ENCODE results near the genes CT47A2, GLUD2 and ACTRT1.

- PRO-cap = no peak
- RRBS = 5% methylated on average over 27 of the region's 47 CpGs
Measured at GRCh38 chrX:119758653-119759099, 288 bp downstream of the SOWAHD start.

DNA sequence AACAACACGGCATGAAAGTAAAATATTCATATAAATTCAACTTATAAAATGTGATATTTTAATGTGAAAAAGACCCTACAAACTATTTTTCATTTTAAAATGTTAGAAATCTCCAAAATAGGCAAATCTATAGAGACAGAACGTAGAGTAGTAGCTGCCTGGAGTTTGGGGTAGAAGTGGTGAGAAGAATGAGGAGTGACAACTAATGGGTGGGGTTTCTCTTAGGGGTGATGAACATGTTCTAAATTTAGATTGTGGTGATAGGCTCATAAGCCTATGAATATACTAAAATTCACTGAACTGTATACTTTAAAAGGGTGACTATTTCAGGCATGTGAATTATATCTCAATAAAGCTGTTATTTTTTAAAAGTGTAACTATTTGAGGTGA, 7.3 kb downstream of the UPF3B start:
- PRO-cap = no peak
- RRBS = no CpG with 5 or more reads among the region's 2 CpGs

DNA sequence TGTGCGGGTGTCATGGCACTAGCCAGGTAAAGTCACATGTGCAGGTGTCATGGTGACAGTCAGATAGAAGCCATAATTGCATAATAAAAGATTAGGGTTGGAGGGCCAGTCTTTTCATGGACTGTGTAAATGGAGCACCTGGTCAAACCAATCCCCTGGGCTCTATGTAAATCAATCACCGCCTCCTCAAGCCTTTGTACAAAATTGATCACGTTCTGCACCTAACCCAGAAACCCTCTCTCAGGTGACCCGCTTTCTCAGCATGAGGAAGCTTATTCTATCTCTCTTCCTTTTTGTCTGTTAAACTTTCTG, 18.0 kb upstream of the RHOXF2 start:
- PRO-cap = no peak
- RRBS = no CpG with 5 or more reads among the region's 4 CpGs

DNA sequence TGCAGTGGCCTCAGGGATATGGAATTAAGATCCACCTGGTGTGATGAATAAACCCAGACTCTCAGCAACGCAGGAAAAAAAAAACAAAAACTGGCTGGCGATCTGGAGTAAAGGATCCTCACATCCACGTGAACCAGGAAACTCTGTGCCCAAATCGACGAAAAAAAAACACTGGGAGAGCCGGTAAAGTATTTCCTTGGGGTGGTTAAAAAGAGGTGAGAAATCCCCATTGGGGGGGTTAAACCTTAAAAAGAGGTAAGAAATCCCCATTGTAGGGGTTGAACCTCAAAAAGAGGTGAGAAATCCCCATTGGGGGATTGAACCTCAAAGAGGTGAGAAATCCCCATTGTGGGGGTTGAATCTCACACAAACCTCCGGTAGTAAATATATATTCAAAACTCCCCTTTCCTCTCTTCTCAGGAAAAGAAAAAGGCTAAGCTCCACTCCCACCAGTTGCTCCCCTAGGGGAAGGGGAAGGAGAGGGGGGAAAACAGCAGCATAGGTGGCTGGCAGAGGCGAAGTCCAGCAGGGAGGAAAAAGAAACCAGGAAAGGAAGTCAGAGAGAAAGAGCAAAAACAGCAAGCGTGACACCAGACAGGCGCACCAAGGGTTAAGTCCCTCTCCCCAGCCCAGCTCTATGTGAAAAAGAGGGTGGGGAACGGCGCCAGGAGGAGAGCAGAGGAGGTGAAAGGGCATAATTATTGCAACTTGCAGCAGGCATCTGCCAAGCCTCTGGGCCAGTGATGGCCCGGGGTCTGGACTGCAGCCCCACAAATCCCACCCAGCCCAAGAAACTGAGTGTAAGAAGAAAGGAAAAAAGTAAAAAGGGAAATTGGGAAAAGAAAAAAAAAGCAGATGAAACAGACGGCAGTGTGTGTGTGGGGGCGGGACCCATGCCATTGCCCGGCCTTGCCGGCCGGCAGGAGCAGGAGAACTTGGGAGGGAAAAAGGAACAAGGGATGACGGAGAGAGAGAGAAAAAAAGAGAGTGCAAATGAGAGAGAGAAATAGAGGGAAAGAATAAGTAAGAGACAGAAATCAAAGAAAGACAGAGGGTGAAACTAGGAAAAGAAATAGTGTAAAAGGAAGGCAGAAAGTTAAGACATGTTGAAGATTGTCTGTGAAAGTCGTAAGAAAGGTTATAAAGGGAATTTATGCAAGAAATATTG, 14.3 kb upstream of the RHOXF2 start:
- PRO-cap = no peak
- RRBS = no CpG with 5 or more reads among the region's 20 CpGs

- PRO-cap = no peak
- RRBS = no CpG with 5 or more reads among the region's 5 CpGs
Measured at GRCh38 chrX:120980848-120981095, at the start of gene CT47A2. CT47A2 (minus strand) TSS chrX:120980928.

- PRO-cap = no peak
- RRBS = 83% methylated on average over 11 of the region's 49 CpGs
Measured at GRCh38 chrX:121047320-121047811, at the start of gene GLUD2. GLUD2 (plus strand) TSS chrX:121047610.

- PRO-cap = no peak
- RRBS = no CpG with 5 or more reads among the region's 1 CpG
Measured at GRCh38 chrX:121377089-121377289, 329.6 kb downstream of the GLUD2 start.

- PRO-cap = no peak
- RRBS = no CpG with 5 or more reads among the region's 4 CpGs
Measured at GRCh38 chrX:123622628-123622981, 110.2 kb downstream of the THOC2 start.

DNA sequence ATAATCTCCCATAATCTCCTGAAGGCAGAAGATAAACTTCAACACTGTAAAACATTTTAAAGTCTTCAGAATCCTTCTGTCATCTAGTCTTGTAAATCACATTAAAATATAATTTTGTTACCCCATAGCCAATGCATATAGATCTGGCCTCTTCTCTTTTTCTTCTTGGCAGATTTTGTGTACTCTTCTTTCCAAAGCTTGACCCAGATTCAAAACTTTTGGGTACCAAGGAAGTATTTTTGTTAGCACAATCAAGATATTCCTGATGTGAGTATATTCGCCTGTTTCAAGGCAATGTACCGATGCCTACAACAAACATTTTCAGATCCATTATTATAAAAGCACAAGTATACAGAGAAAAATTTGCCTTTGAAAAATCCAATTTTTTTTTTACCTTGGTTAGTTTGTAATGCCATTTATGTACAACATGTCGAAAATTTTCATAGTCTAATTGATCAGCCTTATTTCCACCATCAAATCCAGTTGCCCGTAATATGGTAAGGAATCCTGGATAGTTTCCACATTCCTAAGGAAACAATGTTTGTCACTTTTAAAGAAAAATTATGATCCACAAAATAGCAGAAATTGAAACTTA, 109.1 kb downstream of the THOC2 start:
- PRO-cap = no peak
- RRBS = no CpG with 5 or more reads among the region's 4 CpGs

- PRO-cap = bidirectional peak, plus-strand start at chrX:123963259, minus-strand start at chrX:123963184
- RRBS = no CpG with 5 or more reads among the region's 33 CpGs
Measured at GRCh38 chrX:123962619-123963938, 1.6 kb downstream of the STAG2 start.

DNA sequence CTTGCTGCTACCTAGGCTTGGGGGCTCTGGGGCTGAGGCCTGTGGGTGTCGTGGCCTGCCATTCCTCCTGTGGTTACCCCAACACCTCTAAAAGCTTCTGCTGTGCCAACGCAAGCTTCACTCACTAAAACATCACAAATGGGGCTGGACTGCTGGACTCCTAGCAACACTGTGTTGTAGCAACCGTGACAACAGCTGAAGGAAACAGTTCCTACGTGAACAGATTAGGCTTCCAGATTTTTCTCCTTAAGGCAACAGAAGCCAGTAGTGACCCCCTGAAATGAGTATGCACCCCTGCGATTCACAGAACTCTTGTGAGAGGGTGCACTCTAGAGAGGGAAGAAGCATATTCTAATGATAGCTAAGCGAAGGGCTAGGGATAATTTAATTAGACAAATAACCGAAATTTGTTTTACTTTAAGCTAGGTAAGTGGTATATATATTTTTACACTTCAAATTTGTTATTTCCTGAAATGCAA, 138.2 kb upstream of the TEX13D start:
- PRO-cap = no peak
- RRBS = no CpG with 5 or more reads among the region's 7 CpGs

- PRO-cap = no peak
- RRBS = no CpG with 5 or more reads among the region's 12 CpGs
Measured at GRCh38 chrX:124194725-124195371, 137.6 kb upstream of the TEX13D start.

DNA sequence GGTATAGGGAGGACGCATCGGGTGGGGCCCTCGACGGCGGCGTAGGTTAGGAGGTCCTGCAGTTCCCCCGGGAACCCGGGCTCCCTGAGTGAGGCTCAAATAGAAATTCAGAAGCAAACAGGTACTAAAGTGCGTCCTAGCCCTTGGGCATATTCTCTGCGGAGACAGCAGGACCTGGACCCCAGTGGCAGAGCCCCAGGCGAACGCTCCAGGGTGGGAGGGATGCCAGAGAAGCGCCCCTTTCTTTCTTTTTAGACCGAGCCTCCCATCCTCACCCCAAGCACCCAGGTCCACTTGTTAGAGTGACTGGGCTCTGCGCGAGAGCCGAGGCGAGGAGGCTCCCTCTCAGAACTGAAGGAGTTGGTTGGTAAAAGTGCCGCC, 116.6 kb upstream of the TEX13C start:
- PRO-cap = no peak
- RRBS = no CpG with 5 or more reads among the region's 19 CpGs

DNA sequence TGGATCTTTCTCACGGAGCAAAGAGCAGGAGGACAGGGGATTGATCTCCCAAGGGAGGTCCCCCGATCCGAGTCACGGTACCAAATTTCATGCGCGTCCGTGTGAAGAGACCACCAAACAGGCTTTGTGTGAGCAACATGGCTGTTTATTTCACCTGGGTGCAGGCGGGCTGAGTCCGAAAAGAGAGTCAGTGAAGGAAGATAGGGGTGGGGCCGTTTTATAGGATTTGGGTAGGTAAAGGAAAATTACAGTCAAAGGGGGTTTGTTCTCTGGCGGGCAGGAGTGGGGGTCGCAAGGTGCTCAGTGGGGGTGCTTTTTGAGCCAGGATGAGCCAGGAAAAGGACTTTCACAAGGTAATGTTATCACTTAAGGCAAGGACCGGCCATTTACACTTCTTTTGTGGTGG, 74.4 kb downstream of the TEX13C start:
- PRO-cap = no peak
- RRBS = no CpG with 5 or more reads among the region's 13 CpGs

GRCh38 chrX:126459884-126460709, 92.5 kb downstream of the DCAF12L1 start:
- PRO-cap = no peak
- RRBS = no CpG with 5 or more reads among the region's 28 CpGs

DNA sequence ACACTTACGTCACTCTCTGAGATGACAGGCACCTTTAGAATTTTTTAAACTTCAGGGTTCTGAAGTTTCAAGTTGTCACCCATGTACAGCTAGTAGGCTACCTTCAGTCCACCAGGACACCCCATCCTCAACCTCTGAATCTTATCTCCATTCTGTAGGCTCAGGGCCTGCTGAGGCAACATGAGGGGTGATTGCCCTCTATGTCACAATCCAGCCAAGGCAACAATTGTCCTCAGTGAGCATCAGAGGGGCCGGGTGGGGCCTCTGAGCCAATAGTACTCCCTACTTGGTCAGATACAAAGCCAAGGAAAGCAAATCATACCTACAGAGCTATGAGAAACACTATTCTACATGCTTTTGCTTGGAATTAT, at the start of gene ACTRT1:
ACTRT1 (minus strand) TSS at position 154 of the 371 bp plus-strand sequence.
- PRO-cap = no peak
- RRBS = no CpG with 5 or more reads among the region's 2 CpGs

DNA sequence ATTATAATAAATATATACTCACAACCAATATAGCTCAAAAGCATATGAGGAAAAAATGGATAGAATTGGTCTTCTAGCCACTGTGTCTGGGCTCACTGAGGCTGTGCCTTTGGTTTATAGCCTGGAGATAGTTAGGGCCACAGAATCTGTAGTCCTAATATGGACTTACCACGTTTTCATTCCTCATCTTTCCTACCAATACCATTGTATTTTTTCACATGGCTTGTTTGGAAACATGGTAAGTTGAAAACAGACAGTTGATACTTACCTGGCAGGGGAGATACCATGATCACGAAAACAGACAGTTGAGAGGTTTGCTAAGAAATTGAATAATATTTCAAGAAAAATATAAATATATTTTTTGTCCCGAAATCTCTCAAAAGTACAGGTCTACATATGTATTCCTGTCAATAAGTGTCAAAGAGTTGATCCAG, 70.3 kb upstream of the ACTRT1 start:
- PRO-cap = unidirectional peak, plus-strand start at position 260 of the sequence
- RRBS = no CpG with 5 or more reads among the region's 3 CpGs

DNA sequence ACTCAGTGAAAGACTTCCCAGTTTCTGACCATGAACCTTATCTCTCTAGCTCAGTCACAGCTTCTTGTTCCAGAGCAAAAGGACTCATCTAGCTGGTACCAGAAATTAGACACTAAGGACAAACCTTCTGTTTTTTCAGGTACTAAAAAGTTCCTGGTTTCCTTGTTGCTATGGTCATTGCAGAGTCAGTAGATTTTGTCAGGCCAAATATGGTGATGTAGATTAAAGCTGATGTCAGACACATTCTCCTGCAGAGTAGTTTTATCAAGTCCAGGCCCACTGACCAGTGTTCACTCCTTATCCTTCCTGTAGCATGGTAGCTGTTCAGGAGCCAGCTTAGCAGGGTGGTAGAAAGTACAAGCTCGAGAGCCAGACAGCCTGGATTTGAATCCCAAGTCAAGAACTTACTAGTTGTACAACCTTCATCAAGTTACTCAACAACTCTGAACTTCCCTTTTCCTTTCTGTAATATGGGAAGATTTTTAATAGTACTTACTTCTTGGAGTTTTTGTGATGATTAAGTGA, 17.8 kb downstream of the OCRL start:
- PRO-cap = no peak
- RRBS = no CpG with 5 or more reads among the region's 1 CpG

- PRO-cap = no peak
- RRBS = no CpG with 5 or more reads among the region's 7 CpGs
Measured at GRCh38 chrX:129739539-129740348, 965 bp downstream of the XPNPEP2 start.

DNA sequence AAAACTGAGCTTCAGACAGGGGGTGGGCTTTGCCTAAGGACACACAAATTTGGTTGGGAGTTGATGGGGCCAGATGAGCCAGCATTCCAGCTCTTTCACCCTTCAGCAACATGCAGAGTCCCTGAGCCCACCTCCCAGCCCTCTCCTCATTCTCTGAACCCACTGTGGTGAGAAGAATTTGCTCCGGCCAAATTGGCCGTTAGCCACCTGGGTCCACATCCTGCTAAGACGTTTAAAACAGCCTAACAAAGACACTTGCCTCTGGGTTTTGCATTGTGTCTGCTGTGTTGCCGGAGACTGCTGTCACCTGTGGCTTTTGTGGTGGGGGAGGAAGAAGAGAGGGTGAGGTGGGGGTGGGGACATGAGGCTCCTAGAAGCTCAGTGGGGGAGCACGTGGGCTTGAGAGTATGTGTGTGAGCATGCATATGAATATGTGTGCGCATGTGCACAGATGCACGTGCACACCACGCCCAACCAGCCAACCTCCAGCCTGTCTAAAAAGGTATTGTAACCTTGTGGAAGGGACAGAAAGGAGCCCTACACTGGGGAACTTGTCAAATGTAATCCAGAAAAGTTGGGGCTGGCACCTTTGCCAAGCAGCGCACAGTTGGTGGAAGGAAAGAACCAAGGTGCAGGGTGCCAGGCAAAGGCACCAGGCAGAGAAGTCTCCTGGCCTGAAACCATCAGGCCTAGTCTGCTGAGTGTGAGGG, 10.3 kb upstream of the SASH3 start:
- PRO-cap = no peak
- RRBS = 98% methylated on average over 3 of the region's 9 CpGs